Cerebellum (tissue), 5 donors: ENCODE measurements around the genes H2AZ2 and IGFBP3.

DNA sequence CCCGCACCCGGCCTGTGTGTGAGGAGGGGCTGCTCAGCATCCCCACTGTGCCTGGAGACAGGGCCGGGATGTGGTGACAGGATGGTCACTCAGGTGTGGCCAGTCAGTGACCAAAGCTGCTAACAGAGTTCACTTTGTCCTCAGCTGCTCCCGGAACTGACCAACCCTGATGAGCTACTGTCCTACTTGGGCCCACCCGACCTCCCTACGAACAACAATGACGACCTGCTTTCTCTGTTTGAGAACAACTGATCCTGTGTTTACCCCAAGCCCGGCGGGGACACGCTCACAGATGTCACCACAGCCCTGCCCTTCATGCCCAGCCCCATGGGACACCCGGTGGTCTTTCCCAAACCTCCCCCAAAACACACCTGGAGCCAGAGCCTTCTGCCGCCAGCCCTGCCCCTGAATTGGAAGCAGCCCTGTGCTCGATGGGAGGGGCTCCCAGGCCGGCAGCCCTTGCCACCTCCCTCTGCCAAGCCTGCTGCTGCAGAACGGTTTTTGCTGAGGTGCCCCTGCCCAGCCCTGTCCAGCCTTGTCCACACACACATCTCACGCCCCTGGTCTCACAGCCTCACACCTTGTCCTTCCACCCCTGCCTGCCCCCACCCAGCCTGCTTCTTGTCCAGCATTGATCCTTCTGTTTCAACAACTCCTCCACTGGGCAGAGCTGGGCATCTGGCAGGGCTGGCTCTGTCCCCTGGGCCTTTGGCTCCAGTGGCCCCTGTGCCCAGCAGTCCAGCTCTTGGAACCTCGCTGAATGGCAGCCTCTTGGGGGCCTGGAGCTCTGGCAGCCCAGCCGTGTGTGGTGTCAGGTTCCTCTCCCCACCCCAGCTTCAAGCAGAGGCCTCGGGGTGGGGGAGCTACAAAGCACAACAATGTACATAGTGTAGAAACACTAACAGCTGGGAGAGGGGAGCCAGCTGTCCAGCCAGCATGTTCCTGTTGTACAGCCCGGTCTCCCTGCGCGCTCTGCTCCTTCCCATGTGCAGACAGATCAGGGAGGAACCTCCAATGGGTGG, 19.0 kb downstream of the ZMIZ2 start:
- PRO-cap, 3 experiments = no peak in any of the 3 experiments
- RAMPAGE, long total RNA = no peak

GRCh38 chr7:44823051-44824008, 24.6 kb downstream of the H2AZ2 start:
- PRO-cap, 3 experiments = no peak in any of the 3 experiments
- RAMPAGE, long total RNA = no peak

GRCh38 chr7:44829642-44830250, 18.1 kb downstream of the H2AZ2 start:
- PRO-cap, 3 experiments = no peak in any of the 3 experiments
- RAMPAGE, long total RNA = no peak

DNA sequence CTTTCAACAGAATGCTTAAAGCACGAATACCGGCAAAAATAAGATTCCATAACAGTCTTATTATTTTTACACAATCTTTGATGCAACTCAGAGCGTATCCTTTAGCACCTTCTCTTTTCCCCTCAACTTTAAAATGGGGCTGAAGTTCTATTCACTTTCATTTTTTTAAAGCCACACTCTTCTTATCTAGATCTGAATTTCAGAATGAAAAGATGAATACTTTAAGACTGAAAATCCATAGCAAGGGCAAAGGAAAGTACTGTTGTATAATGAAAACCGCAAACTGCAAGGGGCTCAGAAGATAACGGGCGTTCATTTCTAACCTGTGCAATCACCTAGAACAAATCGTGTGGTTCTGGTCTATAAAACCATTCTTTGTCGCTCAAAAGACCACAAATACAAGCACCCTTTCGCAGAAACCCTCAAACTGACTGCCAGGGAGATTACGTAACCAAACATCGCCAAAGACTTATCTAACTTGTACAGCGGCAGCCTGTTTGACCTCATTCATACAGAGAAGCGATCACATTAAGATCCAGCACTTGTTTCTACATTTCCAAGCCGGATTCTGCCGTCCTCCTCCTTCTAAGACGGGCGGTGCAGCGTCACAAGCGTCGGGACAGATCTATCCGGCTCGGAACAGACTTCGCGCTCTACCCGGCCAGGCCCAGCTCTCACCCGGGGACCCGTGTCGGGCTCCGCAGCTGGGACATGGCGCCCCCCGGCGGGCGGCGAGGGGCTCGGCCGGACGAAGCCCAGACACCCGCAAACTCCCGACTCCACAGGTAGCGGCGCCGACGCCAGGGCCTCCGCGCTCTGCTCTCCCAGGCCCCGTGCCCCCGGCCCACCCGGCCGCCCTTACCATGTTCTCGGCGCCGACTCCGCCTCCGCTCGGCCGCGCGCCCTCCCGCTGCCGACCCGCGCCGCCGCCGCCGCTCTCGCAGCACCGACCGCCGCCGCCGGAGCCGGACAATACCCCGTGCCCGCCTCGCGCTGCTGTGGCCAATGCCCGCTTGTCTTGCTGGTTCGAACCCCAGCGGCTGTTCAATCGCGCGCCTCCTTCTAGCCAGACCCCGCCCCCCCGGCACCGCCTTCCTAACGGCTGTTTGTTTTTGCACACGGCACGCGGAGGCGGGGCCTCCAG, at the start of gene H2AZ2:
Gene H2AZ2, minus strand, starts transcription at position 981 of the 1,144 bp plus-strand sequence.
- PRO-cap, 3 experiments = peak in 3 of 3 experiments; most common plus-strand start position 506 of the sequence (in 1); most common minus-strand start position 429 of the sequence (in 1)
- RAMPAGE, long total RNA = no peak

- PRO-cap, 3 experiments = no peak in any of the 3 experiments
- RAMPAGE, long total RNA = no peak
Observed at GRCh38 chr7:44848938-44849515, 1.1 kb upstream of the H2AZ2 start.

GRCh38 chr7:44981504-44982167, 2.8 kb upstream of the MYO1G start:
- PRO-cap, 3 experiments = no peak in any of the 3 experiments
- RAMPAGE, long total RNA = no peak

- PRO-cap, 3 experiments = peak in 3 of 3 experiments; most common plus-strand start chr7:44986790 (in 2); most common minus-strand start chr7:44986665 (in 2)
- RAMPAGE, long total RNA = start-site peak on the minus strand at chr7:44986607-44986670, 218 and 34 reads in 2 replicates
Observed at GRCh38 chr7:44985940-44987293, 7.6 kb upstream of the MYO1G start.

GRCh38 chr7:45046225-45046766, 42.5 kb downstream of the NACAD start:
- PRO-cap, 3 experiments = no peak in any of the 3 experiments
- RAMPAGE, long total RNA = no peak

GRCh38 chr7:45064918-45065369, 23.8 kb downstream of the NACAD start:
- PRO-cap, 3 experiments = no peak in any of the 3 experiments
- RAMPAGE, long total RNA = no peak

GRCh38 chr7:45210977-45211126, 53.3 kb downstream of the RAMP3 start:
- PRO-cap, 3 experiments = peak in 2 of 3 experiments; most common minus-strand start chr7:45211051 (in 2)
- RAMPAGE, long total RNA = no peak

GRCh38 chr7:45687729-45688254, 113.6 kb downstream of the ADCY1 start:
- PRO-cap, 3 experiments = no peak in any of the 3 experiments
- RAMPAGE, long total RNA = no peak

DNA sequence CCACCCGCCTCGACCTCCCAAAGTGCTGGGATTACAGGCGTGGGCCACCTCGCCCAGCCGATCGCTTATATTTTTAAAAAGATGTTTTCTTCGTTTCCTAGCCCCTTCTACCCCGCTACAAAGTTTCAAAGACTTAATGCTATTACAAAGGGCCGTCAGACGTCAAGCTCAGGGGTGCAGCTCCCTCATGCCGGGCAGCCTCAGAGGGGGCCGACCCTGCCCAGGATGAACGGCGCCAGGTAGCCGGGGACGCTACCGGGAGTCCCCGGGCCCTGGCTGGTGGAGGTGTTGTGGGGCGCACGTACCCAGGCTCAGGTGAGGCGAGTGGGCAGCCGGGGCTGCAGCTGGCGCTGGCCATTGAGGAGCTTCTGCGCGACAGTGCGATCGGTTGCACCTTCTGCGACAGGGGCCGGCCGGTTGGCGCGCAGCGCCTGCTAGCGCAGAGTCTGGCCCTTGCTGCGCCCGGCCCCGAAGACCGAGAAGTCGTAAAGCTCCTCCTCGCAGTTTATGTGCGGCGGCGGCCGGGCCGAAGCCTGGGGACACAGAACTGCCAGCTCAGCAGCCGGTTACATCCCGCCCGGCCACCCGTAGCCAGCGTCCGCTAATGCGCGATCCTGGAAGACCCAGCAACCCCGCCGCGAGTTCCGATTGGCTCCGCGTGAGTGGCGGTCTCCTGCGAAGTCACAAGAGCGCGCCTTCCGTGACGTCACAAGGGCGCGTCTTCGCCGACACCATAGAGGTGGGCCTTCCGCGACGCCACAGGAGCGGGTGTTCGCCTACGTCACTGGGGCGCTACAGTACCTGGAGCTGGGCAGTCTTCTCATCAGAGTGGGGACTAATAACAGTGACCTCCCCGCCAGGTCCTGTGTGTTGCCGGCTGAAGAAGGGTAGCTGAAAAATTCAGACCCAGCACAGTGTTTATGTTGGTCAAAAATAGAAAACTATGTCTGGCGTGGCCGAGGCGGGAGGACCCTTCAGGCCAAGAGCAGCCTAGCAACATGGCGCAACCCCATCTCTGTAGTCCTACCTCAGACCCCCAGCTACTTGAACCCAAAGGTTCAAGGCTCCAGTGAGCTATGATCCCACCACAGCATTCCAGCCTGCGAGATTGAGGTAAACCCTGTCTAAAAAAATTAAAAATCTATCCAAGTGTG, 104.2 kb downstream of the CCDC201 start:
- PRO-cap, 3 experiments = peak in 3 of 3 experiments; most common plus-strand start position 784 of the sequence (in 2); most common minus-strand start position 603 of the sequence (in 3)
- RAMPAGE, long total RNA = no peak

DNA sequence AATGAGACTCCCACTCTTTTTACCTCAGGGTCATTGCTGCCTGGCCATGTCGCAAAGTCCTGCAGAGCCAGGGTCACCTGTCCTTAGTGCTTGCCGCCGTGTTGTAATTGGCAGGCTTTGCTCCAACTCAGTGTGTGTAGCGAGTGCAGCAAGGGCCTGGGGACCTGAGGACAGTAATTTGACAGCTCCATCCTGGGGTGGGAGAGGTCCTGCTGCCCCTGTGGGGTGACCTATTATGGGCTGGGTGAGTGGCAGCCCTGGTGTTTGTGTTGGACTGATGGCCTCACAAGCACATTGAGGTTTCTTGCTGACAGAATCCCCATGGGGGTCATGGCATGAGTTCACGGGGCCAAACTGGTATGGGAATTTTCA, 7.7 kb upstream of the IGFBP1 start:
- PRO-cap, 3 experiments = no peak in any of the 3 experiments
- RAMPAGE, long total RNA = no peak

- PRO-cap, 3 experiments = peak in 2 of 3 experiments; most common minus-strand start chr7:45921272 (in 2)
- RAMPAGE, long total RNA = no peak
Observed at GRCh38 chr7:45920479-45921621, at the start of gene IGFBP3. Gene IGFBP3, minus strand, starts transcription at chr7:45921272.

DNA sequence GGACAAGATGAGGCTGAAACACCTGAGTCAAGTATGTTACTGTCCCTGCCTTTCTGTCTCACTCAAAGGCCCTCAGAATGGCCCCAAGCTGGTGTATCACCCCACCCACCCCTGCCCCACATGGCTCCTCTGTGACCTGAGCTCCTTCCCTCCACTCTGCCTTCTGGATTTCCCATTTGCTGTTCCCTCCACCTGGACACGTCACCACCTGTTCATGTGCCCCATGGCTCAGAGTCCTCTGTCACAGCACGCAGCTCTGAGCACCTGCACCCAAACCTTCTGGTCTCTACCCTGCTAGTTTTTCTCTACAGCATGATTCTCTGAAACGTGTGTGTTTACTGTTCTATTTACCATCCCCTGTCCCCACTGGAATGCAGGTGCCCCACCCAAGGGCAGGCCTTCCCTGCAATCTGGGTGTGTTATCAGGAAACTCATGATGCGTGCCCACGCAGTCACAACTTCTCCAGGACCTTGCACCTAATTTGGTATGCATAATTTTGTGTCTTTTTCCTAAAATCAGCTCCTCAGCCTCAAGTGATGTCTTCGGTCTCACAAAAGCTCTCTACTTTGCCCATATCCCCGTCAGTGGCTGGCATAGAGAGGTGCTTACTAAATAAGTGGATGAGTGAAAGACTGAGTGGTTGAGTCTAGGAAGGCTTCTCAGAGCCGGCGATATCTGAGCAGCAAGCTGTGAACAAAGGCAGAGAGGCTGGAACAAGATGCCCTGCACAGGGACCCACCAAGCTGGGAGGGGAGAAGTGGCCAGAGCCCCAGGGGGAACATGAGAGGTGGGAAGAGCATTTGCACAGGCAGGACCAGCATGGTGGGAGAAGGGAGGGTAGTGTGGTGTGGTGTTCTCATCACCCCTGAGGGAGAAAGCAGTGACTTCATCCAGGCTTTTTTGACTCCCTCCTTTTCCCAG, 284.5 kb upstream of the IGFBP3 start:
- PRO-cap, 3 experiments = no peak in any of the 3 experiments
- RAMPAGE, long total RNA = no peak

- PRO-cap, 3 experiments = no peak in any of the 3 experiments
- RAMPAGE, long total RNA = no peak
Observed at GRCh38 chr7:46772656-46773148, 809.2 kb downstream of the TNS3 start.

DNA sequence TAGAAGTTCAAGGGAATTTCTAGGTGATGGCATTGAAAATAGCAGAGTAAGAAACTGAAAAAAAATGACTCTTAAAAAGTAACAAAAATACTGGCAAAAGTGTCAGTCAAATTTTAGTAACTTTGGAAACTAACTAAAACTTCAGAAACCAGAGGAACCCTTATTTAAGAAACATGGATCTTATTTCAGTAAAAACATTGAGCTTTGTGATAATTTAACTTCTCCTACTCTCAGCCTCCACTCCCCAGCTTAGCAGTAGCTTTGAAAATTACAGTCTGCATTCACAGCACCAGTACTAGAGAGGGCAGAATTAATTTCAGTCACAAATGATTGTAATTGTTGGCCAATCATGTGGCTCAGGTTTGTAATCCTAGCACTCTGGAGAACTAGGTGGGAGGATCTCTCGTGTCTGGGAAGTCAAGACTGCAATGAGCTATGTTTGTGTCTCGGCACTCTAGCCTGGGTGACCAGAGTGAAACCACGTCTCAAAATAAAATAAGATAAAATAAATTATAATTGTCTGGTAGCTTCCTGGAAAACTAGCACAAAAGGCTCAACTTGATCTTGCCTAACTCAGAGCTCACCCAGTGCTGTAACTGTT, 621.0 kb downstream of the TNS3 start:
- PRO-cap, 3 experiments = no peak in any of the 3 experiments
- RAMPAGE, long total RNA = no peak

GRCh38 chr7:47253482-47254041, 328.3 kb downstream of the TNS3 start:
- PRO-cap, 3 experiments = peak in 3 of 3 experiments; most common plus-strand start chr7:47253779 (in 3)
- RAMPAGE, long total RNA = no peak

DNA sequence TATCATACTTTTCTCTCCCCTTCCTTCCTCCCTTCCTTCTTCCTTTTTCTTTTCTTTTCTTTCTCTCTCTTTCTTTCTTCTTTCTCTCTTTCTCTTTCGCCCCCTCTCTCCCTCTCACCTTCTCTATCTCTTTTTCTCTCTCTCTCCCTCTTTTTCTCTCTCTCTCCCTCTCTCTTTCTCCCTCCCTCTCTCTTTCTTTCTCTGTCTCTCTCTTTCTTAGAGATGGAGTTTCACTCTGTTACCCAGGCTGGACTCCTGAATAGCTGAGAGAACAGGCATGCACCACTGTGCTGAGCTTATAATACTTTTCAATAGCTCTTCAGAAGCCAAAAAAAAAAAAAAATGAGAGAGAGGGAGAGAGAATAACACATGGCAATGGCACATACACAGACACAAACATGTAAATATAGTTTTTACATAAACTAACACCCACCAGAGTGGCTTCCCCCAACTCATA, 322.1 kb downstream of the TNS3 start:
- PRO-cap, 3 experiments = no peak in any of the 3 experiments
- RAMPAGE, long total RNA = no peak

- PRO-cap, 3 experiments = no peak in any of the 3 experiments
- RAMPAGE, long total RNA = no peak
Observed at GRCh38 chr7:47276206-47276699, 305.7 kb downstream of the TNS3 start.